Bronchus (tissue), 1 donor: ENCODE data around the genes SYNE2 and ZBTB1.

GRCh38 chr14:63686475-63686811, 41.4 kb downstream of the SGPP1 start:
- PRO-cap: no peak

- PRO-cap: bidirectional peak, plus-strand start at chr14:63853014, minus-strand start at chr14:63852901; bidirectional peak, plus-strand start at chr14:63853455, minus-strand start at chr14:63853428
These were observed at the start of gene SYNE2 for GRCh38 chr14:63852724-63853687. TSS of gene SYNE2 (plus strand) at chr14:63853004.

DNA sequence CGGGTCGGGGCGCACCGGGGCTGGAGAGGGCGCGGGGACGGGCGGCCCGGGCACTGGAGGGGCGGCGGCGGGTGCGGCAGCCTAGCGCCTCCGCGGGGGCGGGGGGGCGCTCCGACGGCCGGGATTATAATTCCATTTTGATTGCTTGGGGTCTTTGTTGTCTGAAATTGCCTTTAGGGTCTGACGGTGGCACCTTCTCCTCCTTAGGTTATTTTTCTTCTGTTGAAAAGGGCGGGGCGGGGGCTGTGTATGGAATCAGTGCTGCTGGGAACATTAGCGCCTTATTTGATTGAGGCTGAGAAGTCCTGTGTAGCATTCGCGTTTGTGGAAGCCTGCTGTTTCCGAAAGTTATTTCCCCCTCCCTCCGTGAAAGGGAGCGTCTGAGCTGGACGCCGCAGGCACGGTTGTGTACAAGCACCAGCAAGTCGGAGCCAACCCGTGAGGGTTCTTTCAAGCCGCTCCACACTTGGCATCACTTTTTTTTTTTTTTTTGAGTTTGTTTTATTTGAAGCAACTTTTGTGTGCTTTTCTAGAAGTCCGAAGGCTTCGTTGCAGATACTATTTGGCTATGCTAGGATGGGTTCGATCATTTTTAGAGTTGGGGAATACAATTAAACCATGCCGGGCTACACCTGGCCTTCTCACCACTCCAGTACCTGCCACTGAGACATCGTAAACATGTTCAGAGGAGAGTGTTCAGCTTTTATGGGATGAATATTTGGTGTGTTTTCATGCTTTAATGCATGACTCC, 1.1 kb downstream of the SYNE2 start:
- PRO-cap: bidirectional peak, plus-strand start at position 397 of the sequence, minus-strand start at position 324 of the sequence

- PRO-cap: no peak
These were observed 40.8 kb downstream of the SYNE2 start for GRCh38 chr14:63893505-63894057.

- PRO-cap: bidirectional peak, plus-strand start at chr14:64113179, minus-strand start at chr14:64112919; bidirectional peak, plus-strand start at chr14:64113574, minus-strand start at chr14:64113522
These were observed 181.1 kb downstream of the ESR2 start for GRCh38 chr14:64112673-64113948.

DNA sequence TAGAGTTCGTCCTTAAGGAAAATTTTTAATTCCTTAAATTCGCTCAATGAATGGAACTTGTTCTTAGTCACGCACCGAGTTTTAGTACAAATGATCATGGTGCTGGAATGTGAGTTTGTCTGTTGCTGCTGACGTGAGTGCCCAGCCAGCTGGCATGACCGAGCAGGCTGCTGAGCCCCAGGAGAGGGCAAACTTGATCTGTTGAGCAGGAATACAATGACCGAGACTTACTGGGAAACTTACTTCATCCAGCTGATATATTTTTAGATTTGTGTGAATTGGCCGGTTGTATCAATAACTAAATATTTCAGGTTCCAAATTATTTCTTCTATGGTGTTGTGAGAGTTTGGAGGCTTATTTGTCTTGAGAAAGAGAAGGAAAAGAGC, 176.1 kb downstream of the ESR2 start:
- PRO-cap: bidirectional peak, plus-strand start at position 216 of the sequence, minus-strand start at position 83 of the sequence

DNA sequence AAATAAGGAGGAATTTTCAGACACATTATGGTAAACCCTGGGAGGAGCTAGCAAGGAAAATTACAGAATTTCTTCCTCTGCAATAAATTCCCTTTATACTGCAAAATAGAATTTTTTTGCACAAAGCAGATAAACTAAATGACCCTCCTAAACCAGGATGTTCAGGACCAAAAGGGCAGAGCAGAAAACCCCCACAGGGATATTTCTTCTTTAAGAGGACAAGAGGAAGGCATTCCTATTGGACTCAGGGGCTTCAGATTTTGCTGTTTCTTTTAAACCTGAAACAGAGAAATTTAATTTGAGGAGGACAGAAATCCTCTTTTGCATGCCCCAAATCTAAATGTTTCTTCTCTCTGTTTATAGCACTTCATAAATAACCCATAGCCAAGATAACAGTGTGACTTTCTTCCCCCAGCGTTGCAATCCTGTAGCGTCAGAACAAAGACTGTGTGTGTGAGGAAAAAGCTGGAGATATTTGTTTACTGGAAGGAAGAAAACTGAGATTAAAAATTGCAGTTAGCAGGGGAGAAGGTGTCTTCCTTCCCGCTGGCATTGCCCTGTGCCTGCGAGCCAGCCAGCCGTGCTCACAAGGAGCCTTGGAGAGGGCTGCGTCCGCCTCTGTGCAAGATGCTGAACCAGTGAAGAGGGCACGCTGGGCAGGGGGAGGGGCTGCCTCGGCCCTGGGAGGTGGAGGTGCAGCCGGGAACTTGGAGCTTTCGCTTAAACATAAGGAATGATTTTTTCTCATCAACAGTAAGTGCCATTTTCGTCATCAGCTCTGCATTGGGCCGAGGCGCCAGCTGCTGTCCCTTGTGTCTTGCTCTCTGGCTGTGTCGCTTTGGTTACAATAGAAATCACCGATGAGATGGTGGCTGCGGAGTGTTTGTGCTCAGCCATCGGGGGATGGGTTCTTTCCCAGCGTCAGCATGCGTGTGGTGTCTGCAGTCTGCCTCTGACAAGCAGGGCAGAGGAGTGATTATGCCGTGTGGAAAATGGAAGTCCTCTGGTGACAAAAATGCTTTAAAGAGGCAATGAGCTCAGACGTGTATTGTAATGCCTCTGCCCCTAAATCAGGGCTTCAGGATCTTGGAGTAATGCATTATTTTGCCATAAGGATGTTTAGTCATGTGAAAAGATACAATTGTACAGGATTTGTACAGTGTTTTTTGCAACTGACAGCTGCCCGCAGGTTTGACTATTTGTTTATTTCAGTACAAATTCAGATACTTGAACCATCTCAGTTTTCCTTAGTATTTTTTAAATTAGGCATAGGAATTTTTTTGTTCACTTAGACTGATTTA, 97.4 kb downstream of the ESR2 start:
- PRO-cap: bidirectional peak, plus-strand start at position 857 of the sequence, minus-strand start at position 826 of the sequence

- PRO-cap: no peak
These were observed 84.7 kb downstream of the ESR2 start for GRCh38 chr14:64209167-64210165.

- PRO-cap: no peak
These were observed 37.7 kb downstream of the MTHFD1 start for GRCh38 chr14:64425718-64426373.

DNA sequence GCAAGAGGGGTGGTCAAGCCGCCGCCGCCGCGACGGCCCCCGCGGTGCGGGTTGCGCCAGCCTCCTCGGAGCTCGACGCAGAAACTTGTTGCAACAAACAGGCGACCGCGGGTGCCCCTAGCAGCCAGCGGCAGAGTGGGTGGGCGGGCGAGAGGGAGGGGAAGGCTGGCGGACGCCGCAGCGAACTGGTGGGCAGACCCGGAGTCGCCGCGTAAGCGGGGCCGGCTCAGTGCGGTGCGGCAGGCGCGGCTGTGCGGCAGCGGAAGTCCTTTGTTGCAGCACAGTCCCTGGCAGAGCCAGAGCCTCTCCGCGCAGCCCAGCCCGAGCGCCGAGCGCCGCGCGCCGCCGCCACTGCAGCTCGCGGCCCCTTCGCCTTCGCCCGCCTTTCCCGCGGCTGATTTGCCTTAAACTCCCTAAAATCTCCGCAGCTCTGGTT, at the start of gene ZBTB1:
ZBTB1 (plus strand) TSS at position 273 of the 436 bp plus-strand sequence.
- PRO-cap: bidirectional peak, plus-strand start at position 229 of the sequence, minus-strand start at position 87 of the sequence

DNA sequence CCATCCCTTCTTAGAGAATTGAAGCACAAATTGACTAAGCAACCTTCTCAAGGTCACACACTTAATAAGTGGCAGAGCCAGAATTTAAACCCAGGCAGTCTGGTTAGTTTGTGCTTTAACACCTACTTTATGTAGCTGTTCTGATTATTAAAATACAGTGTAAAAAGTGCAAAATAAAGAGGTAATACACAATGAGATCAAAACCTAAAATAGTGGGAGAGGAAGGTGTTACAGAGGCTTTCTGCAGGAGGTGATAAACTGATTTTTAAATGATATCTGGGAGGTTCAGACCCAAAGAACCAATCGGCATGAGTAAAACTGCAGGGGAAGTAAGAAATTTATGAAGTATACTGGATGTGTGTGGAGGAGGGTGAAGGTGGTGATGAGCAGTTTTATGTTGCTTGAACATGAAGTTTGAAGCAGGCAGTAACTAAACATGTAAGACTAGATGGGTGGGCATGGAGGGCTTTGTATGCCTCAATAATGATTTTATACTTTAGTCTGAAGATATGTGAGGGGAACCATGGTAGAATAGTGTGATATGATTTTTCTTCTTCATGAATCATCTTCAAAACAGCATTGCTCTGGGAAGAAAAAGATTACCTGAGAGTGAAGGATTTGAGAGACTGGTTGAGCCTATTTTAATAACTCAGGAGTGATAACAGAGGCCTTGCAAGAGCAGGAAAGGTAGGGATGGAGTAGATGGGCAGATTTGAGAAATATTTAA, 5.8 kb downstream of the ZBTB1 start:
- PRO-cap: no peak

- PRO-cap: no peak
These were observed 12.8 kb downstream of the PPP1R36 start for GRCh38 chr14:64562474-64562969.

- PRO-cap: no peak
These were observed 17.4 kb downstream of the PLEKHG3 start for GRCh38 chr14:64721320-64722282.

GRCh38 chr14:64726505-64727107, 22.4 kb downstream of the PLEKHG3 start:
- PRO-cap: no peak

DNA sequence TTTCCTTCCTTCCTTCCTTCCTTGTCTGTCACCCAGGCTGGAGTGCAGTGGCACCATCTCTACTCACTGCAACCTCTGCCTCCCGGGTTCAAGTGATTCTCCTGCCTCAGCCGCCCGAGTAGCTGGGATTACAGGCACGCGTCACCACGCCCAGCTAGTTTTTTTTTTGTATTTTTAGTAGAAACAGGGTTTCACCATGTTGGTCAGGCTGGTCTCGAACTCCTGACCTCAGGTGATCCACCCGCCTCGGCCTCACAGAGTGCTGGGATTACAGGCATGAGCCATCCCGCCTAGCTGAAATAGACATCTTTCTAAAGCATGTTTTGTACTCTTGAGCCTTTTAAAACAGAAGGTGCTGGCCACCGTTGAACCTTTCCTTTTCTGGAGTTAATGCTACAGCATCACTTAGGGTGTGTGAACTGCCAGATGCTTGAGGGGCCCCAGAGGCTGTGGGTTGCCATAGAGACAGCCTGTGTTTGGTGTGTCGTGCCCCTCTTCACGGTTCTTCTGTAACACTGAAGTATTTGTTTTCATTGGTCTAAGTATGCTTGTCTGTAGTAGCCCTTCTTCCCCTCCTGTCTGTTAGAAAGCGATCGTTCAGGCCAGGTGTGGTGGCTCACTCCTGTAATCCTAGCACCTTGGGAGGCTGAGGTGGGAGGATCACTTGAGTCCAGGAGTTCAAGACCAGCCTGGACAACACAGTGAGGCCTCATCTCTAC, 30.7 kb downstream of the PLEKHG3 start:
- PRO-cap: no peak

- PRO-cap: no peak
These were observed 81.0 kb downstream of the PLEKHG3 start for GRCh38 chr14:64785202-64785570.

GRCh38 chr14:64880353-64880995, 767 bp upstream of the SPTB start:
- PRO-cap: bidirectional peak, plus-strand start at chr14:64880591, minus-strand start at chr14:64880503

DNA sequence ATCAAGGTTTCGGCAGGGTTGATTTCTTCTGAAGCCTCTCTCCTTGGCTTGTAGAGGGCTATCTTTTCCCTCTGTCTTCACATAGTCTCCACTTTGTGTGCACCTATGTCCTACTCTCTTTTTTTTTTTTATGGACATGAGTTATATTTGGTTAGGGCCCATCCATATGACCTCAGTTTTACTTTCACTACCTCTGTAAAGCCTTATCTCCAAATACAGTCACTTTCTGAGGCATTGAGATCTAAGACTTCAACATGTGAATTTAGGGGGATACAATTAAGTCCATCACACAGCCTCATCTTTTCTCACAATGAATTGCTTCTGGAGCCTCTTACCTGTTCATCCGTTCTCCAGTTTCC, 5.9 kb upstream of the SPTB start:
- PRO-cap: no peak

DNA sequence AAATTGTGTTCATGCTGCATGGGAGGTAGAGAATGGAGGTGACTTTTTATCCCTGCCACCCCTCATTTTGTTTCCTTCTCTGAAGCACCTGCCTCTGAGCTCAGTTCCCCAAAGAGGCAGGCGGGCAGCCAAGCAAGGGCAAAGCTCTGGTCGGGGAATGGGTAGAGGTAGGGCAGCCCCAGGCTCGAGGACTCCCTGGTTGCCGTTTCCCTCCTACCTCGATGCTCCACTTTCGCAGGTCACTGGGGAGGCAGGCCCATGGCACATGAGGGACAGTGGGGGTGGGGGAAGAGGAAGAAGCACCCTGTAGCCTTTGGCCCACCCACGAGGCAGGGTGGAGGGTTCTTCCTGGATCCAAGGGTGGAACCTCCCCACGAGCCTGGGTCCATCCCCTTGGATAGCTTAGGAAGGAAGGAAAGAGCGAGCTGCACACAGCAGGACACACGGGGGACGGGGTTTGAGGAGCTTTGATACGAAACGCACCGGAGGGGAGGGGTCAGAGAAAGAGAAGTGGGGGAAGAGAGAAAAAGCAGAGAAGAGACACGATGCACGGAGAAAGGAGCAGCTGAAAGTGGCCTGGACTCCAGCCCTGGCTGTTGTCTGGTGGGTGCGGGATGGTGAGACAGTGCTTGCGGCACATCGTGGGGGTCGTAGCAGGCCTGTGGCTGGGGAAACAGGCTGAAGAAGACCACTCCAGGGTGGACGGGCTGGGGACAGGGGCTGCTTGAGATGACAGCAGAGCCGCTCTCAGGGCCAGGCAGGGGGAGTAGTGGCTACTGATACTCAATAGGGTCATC, 5.1 kb upstream of the GPX2 start:
- PRO-cap: no peak

DNA sequence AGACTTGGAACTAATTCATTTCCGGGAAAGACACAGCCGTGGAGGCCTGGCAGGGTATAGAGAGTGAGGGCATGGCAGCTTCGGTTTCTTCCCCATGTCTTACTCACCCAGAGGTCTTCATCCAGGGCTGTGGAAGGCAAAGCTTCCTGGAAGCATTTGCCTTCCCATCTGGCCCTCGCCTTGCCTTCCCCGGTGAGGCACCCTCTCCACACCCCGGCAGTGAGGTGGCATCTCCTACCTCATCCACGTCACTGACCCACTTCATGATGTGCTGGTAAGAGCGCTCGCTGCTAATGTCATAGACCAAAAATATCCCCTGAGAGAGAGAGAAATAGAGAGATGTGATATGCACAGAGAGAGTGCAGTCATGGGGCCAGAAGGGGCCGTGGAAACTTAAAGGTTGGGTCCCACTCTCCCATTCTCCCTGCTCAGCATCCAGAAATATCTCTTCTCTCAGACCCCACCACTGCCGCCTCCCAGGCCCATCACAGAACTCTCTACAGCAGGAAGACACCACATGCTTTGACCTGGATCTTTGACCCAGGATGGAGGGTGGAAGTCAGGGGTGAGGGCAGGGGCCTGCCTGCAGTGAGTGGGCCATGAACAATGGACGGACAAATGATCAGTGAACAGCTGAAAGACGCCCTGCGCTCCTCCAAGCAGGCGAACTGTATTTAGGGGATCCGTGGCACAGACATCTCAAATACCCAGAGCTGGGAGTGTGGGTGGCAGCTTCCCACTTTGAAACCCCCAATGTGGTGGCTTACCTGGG, 8.5 kb upstream of the GPX2 start:
- PRO-cap: no peak